Measurements from ENCODE around the gene XYLT2.

DNA sequence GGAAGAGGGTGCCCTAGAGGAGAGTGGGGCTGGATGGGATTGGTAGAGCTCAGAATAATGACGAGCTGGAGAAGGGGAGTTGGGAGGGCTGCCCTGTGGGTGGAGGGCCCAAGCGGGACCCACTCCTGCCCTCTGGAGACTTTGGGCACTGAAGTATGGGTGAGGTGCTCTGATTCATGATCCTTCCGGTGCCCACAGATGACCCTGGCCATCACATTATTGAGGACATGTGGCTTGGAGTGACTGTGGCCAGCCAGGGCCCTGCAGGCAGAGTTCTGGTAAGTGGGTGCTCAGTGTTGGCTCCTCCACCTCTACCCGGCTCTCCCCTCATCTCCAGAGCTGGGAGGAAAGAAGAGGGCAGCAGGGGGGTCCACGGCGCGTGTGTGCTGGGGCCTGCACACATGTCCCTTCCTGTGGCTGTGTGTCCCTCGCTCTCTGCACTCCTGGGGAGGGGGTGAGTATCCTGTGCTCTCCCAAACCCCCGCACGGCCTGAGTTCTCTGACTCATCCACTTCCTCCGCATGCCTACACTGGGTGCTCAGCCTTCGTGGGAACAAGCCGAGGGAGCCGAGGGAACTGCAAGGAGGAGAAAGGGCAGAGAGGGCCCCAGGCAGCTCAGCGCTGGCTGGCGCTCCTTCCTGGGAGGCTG lies 8.5 kb downstream of the ITGA3 start:
- PRO-cap, 7 experiments = peak in 1 of 7 experiments; most common plus-strand start position 556 of the sequence (in 1); most common minus-strand start position 437 of the sequence (in 1)
- RAMPAGE, long total RNA, 2 experiments = no peak in any of the 2 experiments

DNA sequence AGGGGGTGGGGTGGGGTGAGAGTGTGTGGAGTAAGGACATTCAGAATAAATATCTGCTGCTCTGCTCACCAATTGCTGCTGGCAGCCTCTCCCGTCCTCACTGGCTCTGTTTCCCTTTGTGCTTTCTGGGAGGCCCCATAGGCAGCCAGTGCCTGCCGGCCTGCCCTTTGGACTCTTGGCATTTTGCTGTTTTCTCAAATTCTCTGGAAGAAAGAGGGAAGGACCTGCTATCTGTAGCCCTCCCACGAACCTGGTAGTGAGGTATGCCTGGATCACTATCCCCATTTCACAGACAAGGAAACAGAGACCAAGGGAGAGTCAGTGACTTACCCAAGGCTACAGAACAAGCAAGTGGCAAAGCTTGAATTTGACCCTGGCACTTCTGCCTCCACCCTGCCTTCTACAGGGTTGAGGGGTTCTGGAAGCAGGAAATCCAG lies 10.0 kb downstream of the SGCA start:
- PRO-cap, 7 experiments = no peak in any of the 7 experiments
- RAMPAGE, long total RNA, 2 experiments = no peak in any of the 2 experiments

GRCh38 chr17:50201718-50202123 lies 290 bp upstream of the COL1A1 start:
- PRO-cap, 7 experiments = peak in 7 of 7 experiments; most common plus-strand start chr17:50201848 (in 6)
- RAMPAGE, long total RNA, 2 experiments = no peak in any of the 2 experiments

DNA sequence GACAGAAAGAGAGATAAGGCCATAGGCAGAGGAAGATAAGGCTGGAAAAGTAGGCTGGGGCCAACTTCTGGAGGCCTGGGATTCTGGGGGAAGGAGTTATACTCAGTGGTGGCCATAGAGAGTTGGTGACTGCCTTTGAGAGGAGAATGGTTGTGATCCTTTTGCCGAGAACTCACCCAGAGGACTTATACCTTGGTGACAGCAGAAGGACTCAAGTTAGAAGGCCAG lies 7.3 kb upstream of the COL1A1 start:
- PRO-cap, 7 experiments = no peak in any of the 7 experiments
- RAMPAGE, long total RNA, 2 experiments = no peak in any of the 2 experiments

GRCh38 chr17:50275204-50275606 lies 939 bp downstream of the TMEM92 start:
- PRO-cap, 7 experiments = no peak in any of the 7 experiments
- RAMPAGE, long total RNA, 2 experiments = no peak in any of the 2 experiments

GRCh38 chr17:50345992-50346960 lies at the start of gene XYLT2:
XYLT2 (plus strand) TSS chr17:50346126.
- PRO-cap, 7 experiments = peak in 7 of 7 experiments; most common plus-strand start chr17:50346126 (in 4); most common minus-strand start chr17:50346826 (in 2)
- RAMPAGE, long total RNA, 2 experiments = start-site peak on the plus strand in 2 of 2 experiments, at chr17:50346105-50346140 at its widest, 99 to 174 reads per replicate

DNA sequence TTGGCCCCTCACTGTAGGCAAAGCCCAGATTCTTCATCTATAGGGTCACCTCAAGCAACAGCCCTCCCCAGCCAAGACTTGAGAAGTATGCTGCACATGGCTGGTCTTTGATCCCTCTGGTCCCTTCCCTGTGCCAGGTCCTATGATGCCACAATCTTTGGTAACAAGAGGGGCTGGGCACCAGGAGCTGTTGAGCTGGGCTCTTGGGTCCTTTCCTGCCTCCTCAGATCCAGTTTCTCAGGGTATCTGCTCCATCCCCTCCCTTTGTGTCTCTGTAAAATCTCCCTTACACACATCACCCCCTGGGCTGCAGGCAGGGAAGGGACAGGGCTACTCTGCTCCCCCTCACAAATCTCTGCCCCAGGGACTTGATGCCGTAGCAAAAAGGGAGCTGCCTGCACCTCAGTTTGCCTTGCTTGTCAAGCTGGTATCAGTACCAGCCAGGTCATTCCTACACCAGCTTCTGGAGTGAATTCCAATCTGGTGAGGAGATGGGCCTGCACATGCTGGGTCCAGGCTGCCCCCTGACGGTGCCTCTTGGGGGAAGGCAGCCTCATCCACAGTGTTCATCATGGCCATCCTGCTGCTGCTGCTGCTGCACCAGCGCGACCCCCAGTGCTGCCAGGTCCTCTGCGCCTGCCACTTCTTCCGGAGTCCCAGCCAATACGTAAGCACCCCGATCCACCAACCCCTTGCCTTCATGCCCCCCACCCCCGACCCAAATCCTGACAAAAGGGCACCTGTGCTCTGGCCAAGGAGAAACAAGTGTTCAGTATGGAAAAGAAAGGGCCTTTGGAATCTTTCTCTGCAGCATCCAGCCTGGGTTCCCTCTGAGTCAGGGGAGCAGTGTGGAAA lies 8.4 kb downstream of the MRPL27 start:
- PRO-cap, 7 experiments = no peak in any of the 7 experiments
- RAMPAGE, long total RNA, 2 experiments = no peak in any of the 2 experiments

GRCh38 chr17:50426784-50428051 lies 1.2 kb downstream of the ACSF2 start:
- PRO-cap, 7 experiments = peak in 5 of 7 experiments; most common plus-strand start chr17:50426903 (in 1); most common minus-strand start chr17:50427349 (in 3)
- RAMPAGE, long total RNA, 2 experiments = no peak in any of the 2 experiments

DNA sequence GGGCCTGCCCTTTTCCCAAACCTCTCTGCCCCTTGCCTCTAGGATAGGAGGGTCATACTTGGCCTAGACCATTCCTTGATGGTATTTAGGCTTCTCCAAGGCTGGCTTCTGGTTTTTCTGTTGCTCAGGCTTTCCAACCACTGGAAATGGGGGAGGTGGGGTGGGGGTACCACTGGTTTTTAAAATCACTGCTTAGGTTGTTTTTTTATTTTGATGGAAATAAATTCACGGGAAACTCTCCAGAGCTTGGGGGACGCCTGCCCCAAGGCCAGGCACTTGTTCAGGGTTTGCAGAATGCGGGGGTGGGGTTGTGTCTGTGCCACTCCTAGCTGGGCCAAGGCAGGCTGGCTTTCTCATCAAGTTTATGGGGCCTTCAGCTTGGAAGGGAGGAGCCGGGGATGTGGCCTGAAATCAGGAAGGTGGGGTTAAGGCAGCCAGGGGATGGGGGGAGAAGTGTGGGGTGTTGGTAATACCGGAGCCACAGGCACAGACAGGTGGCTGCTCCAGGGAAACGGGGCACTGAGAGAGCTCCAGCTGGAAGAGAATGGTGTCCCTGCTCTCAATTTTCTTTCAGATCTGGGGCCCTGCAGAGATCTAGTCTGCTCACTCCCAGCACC lies 1.7 kb upstream of the CHAD start:
- PRO-cap, 7 experiments = no peak in any of the 7 experiments
- RAMPAGE, long total RNA, 2 experiments = no peak in any of the 2 experiments

DNA sequence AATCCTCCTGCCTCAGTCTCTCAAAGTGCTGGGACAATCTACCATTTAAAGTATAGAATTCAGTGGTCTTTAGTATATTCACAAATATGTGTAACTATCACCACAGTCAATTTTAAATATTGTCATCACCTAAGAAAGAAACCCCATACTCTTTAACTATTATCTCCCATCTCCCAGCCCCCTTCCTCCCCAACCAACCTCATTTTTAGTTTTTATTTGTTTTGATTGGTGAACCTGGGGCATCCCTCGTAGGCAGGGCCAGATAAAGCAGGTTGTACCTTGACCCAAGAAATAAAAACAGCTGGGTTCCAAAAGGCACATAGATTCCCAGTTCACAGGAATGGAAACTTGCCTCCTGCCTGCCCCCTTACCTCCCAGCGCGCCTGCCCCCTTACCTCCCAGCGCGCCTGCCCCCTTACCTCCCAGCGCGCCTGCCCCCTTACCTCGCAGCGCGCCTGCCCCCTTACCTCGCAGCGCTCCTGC lies 2.9 kb upstream of the RSAD1 start:
- PRO-cap, 7 experiments = no peak in any of the 7 experiments
- RAMPAGE, long total RNA, 2 experiments = no peak in any of the 2 experiments

GRCh38 chr17:50511014-50511363 lies 2.8 kb downstream of the MYCBPAP start:
- PRO-cap, 7 experiments = peak in 3 of 7 experiments; most common minus-strand start chr17:50511287 (in 3)
- RAMPAGE, long total RNA, 2 experiments = no peak in any of the 2 experiments

GRCh38 chr17:50589232-50589722 lies 28.8 kb downstream of the CACNA1G start:
- PRO-cap, 7 experiments = no peak in any of the 7 experiments
- RAMPAGE, long total RNA, 2 experiments = no peak in any of the 2 experiments

- PRO-cap, 7 experiments = no peak in any of the 7 experiments
- RAMPAGE, long total RNA, 2 experiments = no peak in any of the 2 experiments
Observed at GRCh38 chr17:50621353-50622102, 13.2 kb upstream of the ABCC3 start.

DNA sequence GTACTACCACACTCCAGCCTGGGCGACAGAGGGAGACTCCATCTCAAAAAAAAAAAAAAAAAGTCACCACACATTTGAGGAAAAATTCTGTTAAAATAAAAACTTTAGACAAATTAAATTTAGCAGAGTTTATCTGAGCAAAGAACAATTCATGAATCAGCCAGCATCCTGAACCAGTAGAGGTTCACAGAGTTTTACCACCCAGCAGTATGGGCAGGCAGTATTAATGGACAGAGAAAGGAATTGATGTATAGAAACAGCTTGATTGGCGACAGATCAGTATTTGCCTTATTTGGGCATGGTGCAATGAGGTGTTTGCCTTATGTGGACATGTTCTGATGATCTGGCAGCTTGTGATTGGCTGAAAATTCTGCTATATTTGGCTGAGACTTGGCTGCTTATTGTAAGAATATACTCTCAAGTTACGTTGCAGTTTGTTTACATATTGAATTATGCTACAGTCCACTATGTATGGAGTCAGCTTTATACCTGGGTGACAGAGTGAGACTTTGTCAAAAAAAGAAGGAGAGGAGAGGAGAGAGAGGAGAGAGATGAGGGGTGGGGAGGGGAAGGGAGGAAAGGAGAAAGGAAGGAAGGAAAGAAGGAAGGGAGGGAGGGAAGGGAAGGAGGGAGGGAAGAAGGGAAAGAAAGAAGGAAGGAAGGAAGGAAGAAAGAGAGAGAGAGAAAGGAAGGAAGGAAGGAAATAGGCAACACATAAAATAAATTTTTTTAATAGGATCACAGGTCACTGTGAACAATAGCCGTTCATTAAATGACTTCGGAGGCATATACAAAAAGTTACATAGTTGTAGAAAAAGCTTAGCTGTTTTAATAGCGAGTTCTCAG lies 14.6 kb downstream of the ABCC3 start:
- PRO-cap, 7 experiments = no peak in any of the 7 experiments
- RAMPAGE, long total RNA, 2 experiments = no peak in any of the 2 experiments

- PRO-cap, 7 experiments = no peak in any of the 7 experiments
- RAMPAGE, long total RNA, 2 experiments = no peak in any of the 2 experiments
Observed at GRCh38 chr17:50744433-50744886, 22.9 kb downstream of the ANKRD40CL start.

DNA sequence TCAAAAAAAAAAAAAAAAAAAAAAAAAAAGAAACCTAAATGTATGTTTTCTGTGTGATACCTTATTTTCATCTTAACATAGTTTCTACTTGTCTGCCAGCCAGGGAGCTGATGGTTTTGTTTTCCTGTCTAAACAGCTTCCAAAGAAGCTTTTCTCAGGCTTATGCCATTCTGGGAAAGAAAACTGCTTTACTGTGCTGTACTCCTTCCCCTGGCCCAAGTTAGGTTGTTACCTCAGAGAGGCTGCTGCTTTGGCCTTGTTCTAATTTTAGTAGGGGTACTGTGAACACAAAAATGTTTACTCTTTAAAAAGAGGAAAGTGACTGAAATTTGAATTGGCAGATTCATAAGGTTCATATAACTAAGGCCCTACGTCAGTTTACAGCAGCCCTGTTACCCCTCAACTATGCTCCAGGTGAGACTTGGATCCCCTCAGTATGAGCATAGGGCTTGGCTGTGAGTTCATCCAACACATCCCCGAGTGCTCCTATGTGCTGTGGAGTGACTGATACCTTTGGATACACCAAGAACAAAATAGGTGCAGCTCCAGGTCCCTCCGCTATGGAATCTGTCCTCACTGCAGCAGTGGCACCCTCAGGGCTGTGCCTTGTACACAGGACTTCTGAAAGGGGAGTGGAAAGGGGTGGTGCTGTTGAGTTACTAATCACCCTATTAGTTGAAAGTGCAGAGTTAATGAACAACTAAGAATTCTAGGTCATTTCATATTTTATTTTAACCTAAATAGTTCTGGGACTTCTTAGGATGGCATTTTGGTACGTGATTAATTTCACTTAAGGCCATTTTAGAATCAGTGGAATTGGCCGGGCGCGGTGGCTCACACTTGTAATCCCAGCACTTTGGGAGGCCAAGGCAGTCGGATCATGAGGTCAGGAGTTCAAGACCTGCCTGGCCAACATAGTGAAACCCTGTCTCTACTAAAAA lies 10.4 kb downstream of the ANKRD40CL start:
- PRO-cap, 7 experiments = no peak in any of the 7 experiments
- RAMPAGE, long total RNA, 2 experiments = no peak in any of the 2 experiments

GRCh38 chr17:50763129-50763673 lies 4.1 kb downstream of the ANKRD40CL start:
- PRO-cap, 7 experiments = peak in 1 of 7 experiments; most common minus-strand start chr17:50763262 (in 1)
- RAMPAGE, long total RNA, 2 experiments = no peak in any of the 2 experiments

GRCh38 chr17:50855735-50856489 lies 10.2 kb downstream of the TOB1 start:
- PRO-cap, 7 experiments = no peak in any of the 7 experiments
- RAMPAGE, long total RNA, 2 experiments = no peak in any of the 2 experiments

DNA sequence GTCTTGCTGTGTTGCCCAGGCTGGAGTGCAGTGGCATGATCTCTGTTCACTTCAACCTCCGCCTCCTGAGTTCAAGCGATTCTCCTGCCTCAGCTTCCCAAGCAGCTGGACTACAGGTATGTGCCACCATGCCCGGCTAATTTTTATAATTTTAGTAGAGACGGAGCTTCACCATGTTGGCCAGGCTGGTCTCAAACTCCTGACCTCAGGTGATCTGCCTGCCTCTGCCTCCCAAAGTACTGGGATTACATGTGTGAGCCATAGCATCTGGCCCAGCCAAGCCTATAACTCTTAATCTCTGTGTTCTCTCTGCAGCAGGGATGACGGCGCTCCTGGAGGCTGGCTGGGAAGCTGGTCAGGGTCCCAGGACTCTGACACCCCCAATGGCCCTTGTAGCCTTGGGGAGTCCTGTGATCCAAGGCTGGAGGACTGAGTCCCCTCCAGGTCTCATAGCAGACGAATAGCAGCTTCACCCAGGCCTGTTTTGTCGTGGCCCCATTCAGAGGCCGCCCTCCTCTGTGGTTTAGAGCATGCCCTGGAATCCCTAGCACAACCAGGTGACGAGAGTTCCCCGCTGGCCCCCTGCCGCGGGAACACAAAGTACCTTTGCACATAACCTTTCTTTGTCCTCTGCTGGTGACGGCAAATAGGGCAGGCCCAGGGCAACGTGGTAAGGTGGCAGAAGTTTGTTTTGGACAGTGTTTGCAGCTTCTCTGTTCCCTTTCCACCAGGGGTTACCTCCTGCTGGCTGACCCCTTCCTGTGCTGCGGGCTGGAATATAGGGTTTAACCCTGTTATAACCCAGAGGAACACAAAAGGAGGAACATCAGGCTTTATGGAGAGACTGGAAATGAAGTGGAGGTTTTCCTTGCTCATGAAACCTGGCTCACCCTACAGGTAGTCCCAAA lies 42.9 kb upstream of the TOB1 start:
- PRO-cap, 7 experiments = peak in 1 of 7 experiments; most common plus-strand start position 797 of the sequence (in 1); most common minus-strand start position 518 of the sequence (in 1)
- RAMPAGE, long total RNA, 2 experiments = no peak in any of the 2 experiments

GRCh38 chr17:51007160-51007562 lies 113.5 kb downstream of the SPAG9 start:
- PRO-cap, 7 experiments = no peak in any of the 7 experiments
- RAMPAGE, long total RNA, 2 experiments = no peak in any of the 2 experiments